ENCODE measurements around a stretch of chr19.

DNA sequence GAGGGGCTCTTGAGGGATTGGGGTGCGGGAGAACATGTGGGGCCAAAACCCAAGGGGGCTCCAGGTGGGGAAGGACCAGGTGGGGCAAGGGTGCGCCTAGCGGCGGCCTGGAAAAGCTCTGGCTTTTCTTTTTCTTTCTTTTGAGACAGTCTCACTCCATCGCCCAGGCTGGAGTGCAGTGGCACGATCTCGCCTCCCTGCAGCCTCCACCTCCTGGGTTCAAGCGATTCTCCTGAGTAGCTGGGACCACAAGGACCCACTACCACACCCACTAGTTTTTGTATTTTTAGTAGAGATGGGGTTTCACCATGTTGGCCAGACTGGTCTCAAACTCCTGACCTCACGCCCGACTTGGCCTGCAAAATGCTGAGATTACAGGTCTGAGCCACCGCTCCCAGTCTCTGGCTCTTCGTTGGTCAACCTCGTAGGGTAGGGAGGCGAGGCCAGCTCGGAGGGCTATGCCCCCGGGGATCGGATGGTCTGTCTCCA is 3.7 kb downstream of the GADD45B start:
- RRBS = no CpG with 5 or more reads among the region's 17 CpGs

DNA sequence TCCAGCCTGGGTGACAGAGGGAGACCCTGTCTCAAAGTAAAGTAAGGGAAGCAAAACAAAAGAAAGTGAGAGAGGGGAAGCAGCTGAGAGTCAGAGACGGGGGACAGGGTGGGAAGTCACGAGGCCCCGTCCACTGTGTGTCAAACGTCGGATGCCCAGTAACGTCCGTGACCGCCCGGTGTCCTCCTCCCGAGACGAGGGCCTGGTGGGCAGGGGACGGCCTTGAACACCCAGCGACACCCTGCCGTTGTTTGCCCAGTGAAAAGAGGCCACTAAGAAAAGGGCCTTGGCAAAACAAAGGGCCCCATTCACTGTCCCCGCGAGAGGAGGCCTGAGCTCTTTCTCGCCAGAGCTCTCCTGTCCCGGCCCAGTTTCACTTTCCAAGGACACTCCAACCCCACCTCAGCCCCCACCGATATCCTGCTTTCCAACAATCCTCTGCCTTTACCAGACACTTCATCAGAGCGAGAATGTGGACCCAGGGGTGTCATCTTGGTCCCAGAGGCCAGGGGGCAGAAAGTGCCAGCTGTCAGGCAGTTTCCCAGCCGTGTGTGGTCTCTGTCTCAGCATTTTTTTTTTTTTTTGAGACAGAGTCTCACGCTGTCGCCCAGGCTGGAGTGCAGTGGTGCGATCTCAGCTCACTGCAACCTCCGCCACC is 16.8 kb downstream of the GNG7 start:
- RRBS = no CpG with 5 or more reads among the region's 25 CpGs

DNA sequence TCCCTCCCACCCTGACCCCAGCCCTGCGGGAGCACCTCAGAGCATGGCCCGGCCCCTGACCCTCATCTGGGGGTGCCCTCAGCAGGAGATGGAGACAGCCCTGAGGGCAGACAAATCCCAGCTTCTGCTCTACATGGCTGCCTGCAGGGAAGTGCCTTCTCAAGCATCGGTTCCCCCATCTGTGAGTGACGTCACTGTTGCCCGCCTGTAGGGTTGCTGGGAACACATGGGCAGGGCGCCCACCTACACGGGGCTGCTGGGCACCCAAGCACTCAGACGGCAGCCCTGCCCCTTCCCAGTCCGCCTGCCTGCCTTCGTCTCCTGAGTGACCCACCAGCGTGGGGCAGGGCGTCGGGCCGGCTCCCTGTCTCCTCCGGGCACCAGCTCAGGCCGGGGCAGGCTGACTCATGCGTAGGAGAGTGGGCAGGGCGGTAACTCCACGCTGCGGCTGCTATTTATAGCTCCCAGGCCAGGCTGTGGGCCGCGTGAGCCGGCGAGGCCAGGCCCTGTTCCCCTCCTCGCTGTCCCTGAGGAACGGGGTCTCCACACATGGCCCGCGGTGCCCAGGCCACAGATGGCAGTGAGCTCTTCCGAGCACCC is 1.8 kb upstream of the DIRAS1 start:
- RRBS = 58% methylated on average over 7 of the region's 29 CpGs

GRCh38 chr19:2769935-2770611 is 13.0 kb downstream of the SGTA start:
- RRBS = no CpG with 5 or more reads among the region's 30 CpGs

- RRBS = no CpG with 5 or more reads among the region's 35 CpGs
These were observed 23.6 kb downstream of the TLE2 start for GRCh38 chr19:3005313-3006113.

GRCh38 chr19:3015473-3016034 is 13.5 kb downstream of the TLE2 start:
- RRBS = 100% methylated on average over 3 of the region's 16 CpGs

- RRBS = 17% methylated on average over 1 of the region's 13 CpGs
These were observed 369 bp upstream of the TLE2 start for GRCh38 chr19:3029489-3029809.

DNA sequence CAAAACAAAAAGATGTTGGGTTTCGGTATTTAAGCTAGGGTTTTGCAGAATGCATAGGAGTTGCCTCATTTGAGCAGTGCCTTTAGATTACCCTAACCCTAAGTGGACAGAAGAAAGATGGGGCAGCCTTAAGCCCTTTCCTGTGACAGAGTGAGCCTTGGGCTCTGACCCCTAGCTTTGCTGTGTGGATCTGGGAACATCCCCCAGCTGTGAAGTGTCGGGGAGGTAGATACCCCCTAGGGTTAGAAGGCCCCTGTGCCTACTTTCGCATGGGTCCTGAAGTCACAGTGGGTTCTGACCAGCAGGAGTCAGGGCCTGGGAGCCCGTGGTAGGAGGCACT is 8.2 kb upstream of the TLE2 start:
- RRBS = no CpG with 5 or more reads among the region's 4 CpGs

DNA sequence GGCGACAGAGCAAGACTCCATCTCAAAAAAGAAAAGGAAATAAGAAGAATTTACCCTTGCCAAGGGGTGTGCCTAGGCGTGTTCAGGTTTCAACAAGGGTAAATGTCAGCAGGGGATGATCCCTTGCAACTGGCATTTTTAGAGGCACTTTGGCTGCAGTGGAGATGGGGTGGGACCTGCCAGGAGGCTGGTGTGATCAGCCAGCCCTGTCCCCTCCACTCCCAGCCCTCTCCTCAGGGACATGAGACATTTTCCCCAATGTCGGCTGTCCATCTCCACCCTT is 11.4 kb downstream of the TLE5 start:
- RRBS = no CpG with 5 or more reads among the region's 3 CpGs

DNA sequence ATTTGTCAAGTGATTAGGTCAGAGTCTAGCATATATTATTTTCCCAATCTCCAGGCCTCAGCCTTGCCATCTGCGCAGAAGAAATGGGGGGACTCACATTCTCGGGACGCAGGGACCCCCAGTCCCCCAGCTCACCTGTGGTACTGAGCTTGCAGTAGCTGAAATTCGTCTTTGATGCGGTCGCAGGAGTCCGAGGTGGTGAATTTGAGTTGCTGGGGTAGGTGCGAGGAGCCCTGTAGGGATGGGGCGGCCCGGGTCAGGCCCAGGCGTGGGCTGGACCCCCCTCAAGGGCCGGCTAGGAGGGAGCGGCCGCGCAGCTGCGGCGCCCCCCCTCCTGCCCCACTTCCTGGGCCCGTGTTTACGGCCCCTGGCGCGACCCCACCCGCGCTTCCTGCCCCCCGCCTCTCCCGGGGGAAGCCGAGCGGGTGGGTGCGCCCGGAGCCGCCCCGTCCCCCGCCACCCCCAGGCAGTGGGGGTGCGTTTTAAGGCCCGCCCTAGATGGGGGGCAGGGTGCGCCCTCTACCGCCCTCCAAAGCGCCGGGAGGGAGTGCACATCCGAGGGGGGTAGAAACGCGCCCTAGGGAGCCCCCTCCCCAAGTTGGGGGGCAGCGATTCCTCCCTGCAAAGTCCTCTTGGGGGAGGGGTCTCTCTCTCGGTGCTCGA is 1.1 kb downstream of the TLE5 start:
- RRBS = 5% methylated on average over 11 of the region's 44 CpGs

DNA sequence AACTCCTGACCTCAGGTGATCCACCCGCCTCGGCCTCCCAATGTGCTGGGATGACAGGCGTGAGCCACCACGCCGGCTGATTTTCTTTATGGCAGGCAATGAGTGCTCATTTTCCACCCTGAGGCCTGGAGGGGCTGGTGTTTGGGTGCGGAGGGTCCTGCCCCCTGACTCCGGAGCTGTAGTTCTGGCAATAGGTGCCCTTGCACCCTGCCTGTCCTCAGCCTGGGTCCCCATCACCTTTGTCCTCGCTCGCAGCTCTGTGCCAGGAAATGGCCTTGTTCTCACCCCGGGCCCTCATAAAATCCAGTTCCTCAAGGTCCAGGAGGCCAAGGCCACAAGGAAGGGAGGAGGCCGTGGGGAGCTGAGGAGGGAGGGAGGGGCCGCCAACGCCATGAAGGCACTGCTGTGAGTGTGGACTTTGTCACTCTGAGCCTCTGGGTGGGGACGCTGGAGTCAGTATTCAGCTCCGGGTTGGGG is 9.3 kb upstream of the GNA11 start:
- RRBS = 80% methylated on average over 1 of the region's 15 CpGs

DNA sequence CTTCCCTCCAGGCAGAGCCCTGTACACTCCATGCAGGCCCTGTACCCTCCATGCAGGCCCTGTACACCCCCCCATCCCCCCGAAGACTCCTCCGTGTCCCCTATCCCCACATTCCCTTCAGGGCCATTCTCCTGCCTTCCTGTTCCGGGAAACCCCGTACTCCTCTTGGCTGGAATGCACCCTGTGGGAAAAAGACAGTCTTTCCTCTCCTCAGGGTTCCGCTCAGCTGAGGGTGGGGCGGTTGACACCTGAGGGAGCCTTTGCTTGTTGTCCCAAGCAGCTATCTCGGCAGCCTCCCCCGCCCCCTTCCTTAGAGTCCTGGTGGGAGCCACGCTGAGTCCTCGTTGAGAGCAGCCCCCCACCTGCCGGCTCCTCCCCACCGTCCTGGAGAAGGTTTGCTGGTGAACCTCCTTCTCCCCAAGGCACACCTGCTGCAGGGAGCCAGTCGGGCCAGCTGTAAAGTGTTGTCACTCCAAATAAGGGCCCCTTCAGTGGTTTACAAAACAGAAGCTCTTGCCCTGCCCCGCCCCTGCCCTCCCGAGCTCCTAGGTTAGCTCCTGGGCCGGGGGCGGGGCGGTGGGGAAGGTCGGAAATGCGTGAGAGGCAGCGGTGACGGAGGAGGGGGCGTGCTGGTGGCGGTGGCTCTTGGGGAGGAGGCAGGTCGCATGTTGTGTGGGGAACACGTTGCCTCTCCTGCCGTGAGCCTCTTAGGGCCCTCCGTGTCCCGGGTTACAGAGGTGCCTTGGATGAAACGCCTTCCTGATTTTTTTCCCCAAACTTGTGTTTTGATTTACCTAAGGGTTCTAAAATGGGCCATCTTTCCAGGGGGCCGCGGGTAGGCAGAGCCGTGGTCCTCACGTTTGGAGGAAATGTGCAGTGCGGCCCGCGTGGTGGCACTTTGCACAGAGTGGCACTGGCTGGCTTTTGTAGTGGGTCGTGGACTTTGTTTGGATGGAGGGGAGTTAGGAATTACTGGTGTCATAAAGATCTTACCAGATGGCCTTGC is 1.6 kb downstream of the GNA11 start:
- RRBS = no CpG with 5 or more reads among the region's 38 CpGs

GRCh38 chr19:3137214-3137545 is 1.3 kb downstream of the GNA15 start:
- RRBS = no CpG with 5 or more reads among the region's 6 CpGs

DNA sequence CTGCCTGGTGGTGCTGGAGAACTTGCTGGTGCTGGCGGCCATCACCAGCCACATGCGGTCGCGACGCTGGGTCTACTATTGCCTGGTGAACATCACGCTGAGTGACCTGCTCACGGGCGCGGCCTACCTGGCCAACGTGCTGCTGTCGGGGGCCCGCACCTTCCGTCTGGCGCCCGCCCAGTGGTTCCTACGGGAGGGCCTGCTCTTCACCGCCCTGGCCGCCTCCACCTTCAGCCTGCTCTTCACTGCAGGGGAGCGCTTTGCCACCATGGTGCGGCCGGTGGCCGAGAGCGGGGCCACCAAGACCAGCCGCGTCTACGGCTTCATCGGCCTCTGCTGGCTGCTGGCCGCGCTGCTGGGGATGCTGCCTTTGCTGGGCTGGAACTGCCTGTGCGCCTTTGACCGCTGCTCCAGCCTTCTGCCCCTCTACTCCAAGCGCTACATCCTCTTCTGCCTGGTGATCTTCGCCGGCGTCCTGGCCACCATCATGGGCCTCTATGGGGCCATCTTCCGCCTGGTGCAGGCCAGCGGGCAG is 461 bp downstream of the S1PR4 start:
- RRBS = no CpG with 5 or more reads among the region's 37 CpGs

GRCh38 chr19:3358336-3358893 is 8.0 kb upstream of the NFIC start:
- RRBS = 5% methylated on average over 23 of the region's 44 CpGs

GRCh38 chr19:3361099-3361498 is 5.3 kb upstream of the NFIC start:
- RRBS = no CpG with 5 or more reads among the region's 32 CpGs

DNA sequence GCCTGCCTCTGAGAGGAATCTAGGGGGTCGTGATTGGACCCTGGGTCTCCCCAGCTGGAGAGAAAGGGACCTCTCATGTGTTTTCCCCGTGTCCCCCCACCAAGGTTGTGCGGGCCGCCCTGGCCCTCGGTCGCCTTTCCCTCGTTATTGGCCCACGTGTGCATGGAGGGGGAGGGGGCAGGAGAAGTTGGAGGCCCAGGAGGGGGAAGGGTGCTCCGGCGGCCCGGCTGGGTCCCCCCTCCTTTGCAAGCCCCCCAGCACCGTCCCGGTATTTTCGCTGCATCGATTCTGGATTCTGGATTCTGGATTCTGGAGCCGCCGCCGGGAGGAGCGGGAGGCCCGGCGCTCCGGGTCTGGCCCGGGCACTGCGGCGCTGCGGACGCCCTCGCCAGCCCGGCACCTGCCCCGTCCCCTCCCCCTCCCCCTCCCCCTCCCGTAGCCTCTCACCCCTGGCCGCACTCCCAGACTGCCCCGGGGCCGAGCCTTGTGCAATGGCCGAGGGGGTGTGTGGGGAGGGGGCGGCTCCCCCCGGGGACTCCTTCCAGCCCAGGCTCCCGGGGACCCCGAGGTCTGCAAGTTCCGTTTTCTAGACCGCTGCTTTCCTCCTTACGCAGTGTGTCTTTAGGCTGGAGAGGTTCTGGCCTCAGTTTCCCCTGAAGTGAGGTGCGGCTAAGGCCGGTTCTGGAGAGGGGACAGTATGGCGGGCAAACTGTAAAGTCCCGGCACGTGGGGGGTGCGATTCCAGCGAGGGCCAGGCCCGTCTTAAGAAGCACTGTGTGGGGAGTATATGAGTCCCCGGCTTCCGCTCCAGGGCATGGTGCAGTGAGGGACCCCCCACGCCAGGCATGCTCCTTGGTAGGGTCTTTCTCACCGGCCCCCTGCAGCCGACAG is 926 bp downstream of the NFIC start:
- RRBS = 9% methylated on average over 27 of the region's 55 CpGs

GRCh38 chr19:3370114-3371064 is 4.0 kb downstream of the NFIC start:
- RRBS = no CpG with 5 or more reads among the region's 30 CpGs

- RRBS = 10% methylated on average over 13 of the region's 28 CpGs
These were observed 9.0 kb downstream of the NFIC start for GRCh38 chr19:3375208-3376002.

GRCh38 chr19:3376003-3376392 is 9.6 kb downstream of the NFIC start:
- RRBS = no CpG with 5 or more reads among the region's 16 CpGs